ENCODE data around the gene PRDM16.

GRCh38 chr1:2298728-2299666, 70.9 kb downstream of the SKI start:
- CAGE, long polyA plus RNA, result no peak
- RRBS, result 54% methylated on average over 2 of the region's 38 CpGs

DNA sequence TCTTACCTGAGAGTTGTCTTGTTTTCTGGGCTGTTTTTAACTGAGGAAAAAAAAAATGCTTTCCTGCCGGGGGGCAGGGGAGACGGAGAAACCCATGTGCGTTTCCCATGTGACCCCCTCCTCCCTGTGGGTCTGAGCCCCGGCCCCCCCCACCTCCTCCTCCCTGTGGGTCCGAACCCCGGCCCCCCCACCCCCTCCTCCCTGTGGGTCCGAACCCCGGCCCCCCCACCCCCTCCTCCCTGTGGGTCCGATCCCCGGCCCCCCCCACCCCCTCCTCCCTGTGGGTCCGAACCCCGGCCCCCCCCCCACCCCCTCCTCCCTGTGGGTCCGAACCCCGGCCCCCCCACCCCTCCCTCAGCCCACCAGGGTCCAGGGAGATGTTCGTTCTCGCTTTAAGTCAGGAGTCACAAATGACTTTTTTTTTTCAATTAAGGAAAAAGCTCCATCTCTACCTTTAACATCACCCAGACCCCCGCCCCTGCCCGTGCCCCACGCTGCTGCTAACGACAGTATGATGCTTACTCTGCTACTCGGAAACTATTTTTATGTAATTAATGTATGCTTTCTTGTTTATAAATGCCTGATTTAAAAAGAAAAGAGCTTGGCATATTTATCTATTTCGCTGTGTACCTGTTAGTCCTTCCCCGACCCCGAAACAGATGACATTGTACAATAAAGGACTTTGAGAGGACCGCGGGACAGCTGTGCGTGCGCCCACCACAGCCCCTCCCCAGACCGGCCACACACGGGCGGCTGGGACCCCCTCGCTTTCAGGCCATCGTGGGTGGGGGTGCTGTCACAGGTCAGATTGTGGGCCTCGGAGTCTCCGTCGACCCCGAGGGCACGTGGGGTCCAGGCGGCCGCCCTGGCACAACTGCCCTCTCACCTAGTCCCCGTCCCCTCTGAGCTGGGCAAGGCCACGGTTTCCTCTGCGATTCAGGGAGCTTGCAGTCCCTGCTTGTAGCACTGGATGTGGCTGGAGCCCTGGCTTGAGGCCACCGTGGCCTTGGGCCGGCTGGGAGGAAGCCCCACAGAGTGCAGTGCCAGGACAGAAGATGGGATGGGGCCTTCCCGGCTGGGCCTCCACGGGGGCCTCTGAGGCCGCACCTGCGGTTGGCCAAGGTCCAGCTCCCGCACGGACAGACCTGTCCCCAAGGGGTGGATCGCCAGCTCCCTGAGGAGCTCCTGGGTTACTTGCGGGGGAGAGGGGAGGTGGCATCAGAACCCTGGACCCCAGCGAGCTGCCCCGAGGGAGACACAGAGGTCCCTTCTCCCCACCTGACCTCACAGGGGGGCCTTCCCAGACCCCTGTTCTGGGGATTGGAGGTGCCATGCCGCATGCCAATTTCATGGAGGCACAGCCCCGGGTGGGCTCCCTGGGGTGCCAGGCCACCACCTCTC, 81.3 kb downstream of the MORN1 start:
- CAGE, long polyA plus RNA, result no peak
- RRBS, result 52% methylated on average over 6 of the region's 57 CpGs

DNA sequence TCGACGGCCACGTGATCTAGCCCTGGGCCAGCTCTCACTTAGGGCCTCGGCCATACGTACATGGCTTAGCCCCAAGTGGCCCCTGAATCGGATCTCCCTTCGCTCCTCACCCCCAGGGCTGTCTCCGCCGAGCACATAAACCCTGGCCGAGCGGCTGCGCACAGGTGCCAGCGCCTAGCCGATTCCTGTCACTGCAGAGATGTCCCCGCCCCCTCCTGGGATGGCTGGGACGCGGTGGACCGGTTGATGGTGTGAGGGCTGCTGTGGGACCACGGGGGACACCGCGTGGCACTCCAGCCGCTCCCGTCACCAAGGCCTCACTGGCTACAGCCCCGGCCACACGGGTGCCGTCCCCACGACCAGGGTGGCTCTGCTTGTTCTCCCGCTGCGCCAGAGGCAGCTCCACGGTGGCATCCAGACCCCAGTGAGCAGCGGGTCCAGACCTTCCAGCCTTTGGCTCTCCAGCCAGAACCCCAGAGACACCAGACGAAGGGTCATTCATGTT, 68.4 kb downstream of the MORN1 start:
- CAGE, long polyA plus RNA, result no peak
- RRBS, result 75% methylated on average over 4 of the region's 32 CpGs

- CAGE, long polyA plus RNA, result no peak
- RRBS, result no CpG with 5 or more reads among the region's 28 CpGs
Observed at GRCh38 chr1:2384067-2384962, 7.0 kb downstream of the MORN1 start.

- CAGE, long polyA plus RNA, result no peak
- RRBS, result no CpG with 5 or more reads among the region's 36 CpGs
Observed at GRCh38 chr1:2390902-2391365, 420 bp downstream of the MORN1 start.

DNA sequence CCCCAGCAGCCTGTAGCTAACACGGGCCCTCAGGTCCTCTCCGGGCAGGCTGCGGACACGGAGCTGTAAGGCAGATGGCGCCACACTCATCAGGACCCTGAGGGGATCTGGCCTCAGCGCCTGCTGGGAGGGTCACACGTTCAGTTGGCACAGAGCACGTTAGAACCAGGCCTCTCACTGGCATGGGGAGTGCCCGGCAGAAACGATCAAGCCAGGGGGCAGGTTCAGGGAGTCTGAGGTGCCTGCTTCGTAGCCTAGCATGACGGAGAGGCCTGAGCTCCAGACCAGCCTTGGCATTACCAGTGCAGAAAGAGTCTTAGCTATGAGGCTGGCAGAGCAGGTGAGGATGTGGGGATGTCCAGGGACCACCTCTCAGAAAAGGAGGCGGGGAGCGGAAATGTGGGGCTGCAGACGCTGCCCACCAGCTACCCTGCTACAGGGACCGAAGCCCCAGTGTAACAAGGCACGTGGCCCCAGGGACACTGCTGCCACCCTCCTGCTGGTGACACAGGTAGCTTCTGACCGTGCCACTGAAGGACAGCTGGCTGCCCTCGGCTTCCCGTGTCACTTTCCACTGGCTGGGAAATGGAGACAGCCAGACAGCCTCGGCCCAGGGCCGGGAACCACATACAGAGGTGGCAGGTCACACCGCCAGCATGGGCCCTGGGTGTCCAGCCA, 5.4 kb downstream of the PEX10 start:
- CAGE, long polyA plus RNA, result no peak
- RRBS, result no CpG with 5 or more reads among the region's 23 CpGs

GRCh38 chr1:2413172-2413717, 881 bp upstream of the PEX10 start:
- CAGE, long polyA plus RNA, result no peak
- RRBS, result 4% methylated on average over 6 of the region's 27 CpGs

DNA sequence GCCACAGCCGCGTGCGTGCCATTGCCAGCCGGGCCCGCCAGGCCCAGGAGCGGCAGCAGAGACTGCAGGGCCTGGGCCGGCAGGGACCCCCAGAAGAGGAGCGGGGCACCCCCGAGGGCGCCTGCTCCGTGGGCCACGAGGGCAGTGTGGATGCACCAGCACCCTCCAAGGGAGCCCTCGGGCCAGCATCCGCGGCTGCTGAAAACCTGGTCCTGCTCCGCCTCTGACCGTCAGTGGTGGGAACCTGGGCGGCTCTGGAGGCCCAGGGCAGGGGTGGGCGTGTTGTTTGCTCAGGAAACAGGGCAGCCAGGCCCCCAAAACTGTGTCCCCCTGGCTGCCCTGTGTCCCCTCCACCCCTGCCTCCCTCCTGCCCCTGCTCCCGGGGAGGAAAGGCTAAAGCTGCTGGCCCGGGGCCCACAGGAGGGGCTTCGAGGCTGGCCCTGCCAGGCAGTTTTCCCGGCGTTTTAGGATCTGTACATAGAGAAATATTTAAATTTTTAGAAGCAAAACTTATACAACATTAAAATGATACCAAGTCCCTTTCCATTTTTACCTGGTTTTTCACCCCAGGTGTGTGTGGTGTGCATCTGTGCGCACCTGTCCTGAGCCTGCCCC, 21.3 kb downstream of the PANK4 start:
- CAGE, long polyA plus RNA, result no peak
- RRBS, result 16% methylated on average over 10 of the region's 25 CpGs

- CAGE, long polyA plus RNA, result no peak
- RRBS, result no CpG with 5 or more reads among the region's 5 CpGs
Observed at GRCh38 chr1:2522289-2522599, 4.2 kb downstream of the PANK4 start.

DNA sequence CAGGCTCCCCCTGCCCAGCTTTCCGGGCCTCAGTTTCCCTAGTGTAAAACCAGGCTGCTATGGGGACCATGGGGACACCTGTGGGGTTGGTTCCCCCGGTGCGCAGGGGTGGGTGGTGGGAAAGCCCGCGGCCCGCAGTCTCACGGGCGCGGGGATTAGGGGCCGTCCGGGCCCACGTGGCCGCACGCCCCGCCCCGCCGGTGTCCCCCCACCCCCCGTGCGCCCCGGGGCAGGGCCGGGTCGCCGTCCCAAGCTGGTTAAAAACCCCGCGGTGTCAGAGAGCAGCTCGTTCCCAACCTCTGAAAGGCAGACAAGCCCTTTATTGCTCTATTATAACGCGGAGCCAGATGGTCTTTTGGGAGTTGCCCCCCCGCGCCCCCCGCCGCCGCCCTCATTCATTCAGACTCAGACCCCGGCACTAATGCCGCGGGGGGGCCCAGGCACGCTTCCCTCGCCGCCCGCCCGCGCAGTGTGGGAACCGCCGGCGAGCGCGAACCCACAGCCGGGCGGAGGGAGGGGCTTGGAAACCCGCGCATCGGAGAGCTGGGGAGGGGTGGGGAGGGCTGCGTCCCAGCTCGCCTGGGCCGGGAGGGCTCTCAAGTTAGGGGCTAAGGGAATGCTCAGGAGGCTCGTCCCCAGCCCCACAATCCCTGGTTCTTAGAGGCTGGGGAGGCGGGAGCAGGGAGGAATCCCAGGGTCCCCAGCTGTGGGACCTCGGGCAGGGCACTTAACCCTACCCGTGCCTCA, 10.7 kb upstream of the HES5 start:
- CAGE, long polyA plus RNA, result no peak
- RRBS, result 14% methylated on average over 30 of the region's 59 CpGs

DNA sequence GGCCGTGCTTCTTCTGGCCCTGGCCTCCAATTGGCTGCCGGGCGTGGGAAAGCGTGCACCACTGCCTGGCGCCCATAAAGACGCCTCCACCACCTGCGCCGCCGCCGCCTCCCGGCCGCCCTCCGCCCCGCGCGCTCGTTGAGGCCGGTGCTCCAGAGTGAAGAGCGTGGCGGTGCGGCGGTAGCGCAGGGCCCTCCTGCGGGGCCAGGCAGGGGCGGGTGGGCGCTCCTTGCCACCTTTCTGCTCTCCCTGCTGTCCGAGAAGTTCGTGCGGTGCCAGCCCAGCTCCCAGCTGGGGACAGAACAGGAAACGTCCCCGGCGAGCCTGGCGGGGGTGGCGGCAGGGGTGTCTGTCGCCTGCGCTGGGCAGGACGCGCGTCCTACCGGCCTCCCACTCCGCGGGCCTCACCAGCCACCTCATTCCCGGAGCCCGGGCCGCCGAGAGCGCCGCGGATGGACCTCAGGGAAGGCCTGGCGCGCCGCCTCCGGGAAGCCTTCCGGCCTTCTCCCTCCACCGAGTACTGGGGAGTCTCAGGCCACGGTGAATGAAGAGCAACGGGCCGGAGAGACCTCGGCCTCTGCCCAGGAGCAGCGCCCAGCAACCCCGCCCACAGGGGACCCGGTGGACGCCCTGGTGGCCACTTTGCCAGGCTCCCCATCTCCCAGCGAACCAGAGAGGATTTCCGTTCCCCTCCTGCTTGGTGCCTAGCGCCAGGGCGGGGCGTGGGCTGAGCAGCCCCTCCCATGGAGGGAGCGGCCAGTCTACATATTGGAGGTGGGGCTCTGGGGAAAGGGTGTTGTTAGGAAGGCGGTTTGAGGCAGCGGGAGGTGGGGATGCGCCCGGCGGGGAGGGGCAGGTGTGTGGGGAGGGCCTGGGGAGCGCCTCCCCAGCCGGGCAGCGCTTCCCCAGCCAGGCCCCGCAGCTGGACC, 9.6 kb upstream of the TNFRSF14 start:
- CAGE, long polyA plus RNA, result no peak
- RRBS, result 4% methylated on average over 46 of the region's 78 CpGs

- CAGE, long polyA plus RNA, result no peak
- RRBS, result 32% methylated on average over 2 of the region's 23 CpGs
Observed at GRCh38 chr1:2564622-2565555, 8.7 kb downstream of the TNFRSF14 start.

DNA sequence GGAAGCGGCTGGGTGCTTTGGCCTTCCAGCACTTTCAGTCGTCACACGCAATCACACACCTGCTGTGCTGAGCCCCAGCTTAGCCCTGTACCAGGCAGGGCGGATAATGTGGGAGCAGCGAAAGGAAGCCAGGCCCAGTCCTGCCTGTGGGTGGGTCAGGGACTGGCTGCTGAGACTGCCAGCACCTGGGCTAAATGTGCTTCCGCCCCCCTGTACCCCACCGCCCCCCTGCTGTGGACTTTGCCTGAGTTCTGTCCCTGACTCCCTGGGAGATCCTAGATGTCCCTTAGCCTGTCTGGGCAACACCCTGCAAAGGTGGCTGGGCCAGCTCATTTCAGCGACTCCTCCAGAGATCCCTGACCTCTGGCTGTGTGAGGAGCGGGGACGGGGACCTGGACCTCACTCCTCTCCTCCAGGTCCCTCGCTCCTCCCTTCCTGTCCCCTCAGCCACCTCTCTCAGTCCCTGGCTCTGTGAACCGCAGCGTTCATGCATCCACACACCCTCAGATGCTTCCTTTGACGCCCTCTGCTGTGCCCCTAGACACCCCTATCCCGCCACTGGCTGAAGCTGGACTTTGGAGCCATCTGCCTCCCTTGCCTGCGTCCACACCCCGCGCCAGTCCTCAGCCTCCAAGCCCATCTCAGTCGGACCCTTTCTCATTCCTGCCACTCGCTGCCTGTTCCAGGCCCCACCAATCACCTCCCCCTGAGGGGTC, 1.5 kb downstream of the MMEL1 start:
- CAGE, long polyA plus RNA, result no peak
- RRBS, result no CpG with 5 or more reads among the region's 20 CpGs

- CAGE, long polyA plus RNA, result no peak
- RRBS, result no CpG with 5 or more reads among the region's 21 CpGs
Observed at GRCh38 chr1:2959906-2960292, 61.4 kb upstream of the ACTRT2 start.

- CAGE, long polyA plus RNA, result no peak
- RRBS, result 4% methylated on average over 15 of the region's 82 CpGs
Observed at GRCh38 chr1:3063538-3064277, 5.3 kb upstream of the PRDM16 start.

DNA sequence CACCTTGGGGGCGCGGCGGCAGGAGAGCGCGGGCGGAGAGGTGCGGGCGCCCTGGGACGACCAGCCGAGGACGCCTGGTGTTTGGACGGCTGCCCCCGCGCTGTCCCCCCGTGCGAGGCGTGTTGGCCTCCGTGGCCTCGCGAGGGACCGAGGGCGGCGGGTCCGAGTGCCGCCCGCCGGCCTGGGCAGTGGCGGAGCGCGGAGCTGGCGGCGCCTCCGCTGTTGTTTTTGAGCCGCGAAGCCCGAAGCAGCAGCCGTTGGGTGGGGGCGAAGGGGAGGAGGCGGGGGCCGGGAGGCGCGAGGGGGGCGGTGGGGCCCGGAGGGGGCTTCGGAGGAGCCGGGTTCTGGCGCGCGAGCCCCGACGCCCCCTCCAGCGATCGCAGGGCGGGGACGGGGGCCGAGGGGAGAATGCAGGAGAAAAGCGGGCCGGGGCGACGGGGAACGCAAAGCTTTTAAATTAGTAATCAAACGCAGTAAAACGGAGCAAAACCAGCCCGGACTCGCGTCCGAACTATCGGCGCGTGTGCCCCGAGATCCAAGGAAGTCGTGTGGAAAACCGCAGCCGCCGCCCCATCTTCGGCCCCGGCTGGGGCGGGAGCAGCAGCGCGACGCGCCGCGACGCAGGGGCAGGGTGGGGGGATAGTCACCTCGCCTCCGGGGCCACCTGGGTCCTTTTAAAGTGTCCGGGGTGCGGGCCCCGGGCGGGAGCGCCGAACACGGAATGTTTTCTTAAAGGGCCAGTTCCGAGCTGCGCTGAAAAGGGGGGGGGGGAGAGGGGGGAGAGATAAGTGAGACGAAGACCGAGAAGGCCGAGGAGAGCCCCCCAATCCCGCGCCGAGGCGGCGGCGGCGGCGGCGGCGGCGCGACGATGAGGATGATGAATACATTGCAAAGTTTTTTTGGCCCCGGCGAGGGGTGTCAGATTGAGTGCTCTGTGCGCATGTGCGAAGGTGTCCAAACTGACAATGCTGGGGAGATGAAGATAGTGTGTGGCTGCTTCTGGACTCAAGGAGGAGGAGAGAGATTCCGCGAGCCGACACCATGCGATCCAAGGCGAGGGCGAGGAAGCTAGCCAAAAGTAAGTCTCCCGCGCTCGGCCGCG, at the start of gene PRDM16:
TSS of gene PRDM16 (plus strand) at position 985 of the 1,102 bp plus-strand sequence.
- CAGE, long polyA plus RNA, result no peak
- RRBS, result 2% methylated on average over 31 of the region's 127 CpGs

DNA sequence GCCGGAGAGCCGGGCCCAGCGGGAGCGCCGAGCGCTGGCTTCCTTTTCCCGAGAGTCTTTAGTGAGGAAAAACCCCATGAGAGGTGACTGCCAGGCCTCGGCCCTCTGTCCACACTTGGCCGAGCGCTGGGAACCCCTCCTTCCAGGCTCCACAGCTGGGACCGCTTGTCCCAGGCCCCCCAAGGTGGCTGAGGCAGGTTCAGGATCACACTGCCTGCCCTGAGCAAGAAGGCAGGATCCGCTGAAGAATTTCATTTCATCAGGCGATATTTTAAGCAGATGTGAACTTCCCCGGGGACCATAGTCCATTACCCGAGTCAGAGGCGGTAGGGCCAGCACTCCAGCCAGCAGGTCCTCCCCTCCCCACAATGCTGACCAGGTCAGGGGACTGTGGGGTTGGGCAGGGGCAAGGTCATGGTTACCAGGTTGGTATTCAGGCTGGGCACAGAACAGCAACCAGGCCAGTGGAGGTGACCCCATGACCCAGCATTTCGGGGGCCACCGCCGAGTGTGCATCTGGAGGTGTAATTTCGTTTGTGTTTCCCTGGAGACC, 2.4 kb downstream of the PRDM16 start:
- CAGE, long polyA plus RNA, result no peak
- RRBS, result 11% methylated on average over 1 of the region's 20 CpGs

GRCh38 chr1:3072499-3073336, 3.7 kb downstream of the PRDM16 start:
- CAGE, long polyA plus RNA, result no peak
- RRBS, result 17% methylated on average over 2 of the region's 36 CpGs

DNA sequence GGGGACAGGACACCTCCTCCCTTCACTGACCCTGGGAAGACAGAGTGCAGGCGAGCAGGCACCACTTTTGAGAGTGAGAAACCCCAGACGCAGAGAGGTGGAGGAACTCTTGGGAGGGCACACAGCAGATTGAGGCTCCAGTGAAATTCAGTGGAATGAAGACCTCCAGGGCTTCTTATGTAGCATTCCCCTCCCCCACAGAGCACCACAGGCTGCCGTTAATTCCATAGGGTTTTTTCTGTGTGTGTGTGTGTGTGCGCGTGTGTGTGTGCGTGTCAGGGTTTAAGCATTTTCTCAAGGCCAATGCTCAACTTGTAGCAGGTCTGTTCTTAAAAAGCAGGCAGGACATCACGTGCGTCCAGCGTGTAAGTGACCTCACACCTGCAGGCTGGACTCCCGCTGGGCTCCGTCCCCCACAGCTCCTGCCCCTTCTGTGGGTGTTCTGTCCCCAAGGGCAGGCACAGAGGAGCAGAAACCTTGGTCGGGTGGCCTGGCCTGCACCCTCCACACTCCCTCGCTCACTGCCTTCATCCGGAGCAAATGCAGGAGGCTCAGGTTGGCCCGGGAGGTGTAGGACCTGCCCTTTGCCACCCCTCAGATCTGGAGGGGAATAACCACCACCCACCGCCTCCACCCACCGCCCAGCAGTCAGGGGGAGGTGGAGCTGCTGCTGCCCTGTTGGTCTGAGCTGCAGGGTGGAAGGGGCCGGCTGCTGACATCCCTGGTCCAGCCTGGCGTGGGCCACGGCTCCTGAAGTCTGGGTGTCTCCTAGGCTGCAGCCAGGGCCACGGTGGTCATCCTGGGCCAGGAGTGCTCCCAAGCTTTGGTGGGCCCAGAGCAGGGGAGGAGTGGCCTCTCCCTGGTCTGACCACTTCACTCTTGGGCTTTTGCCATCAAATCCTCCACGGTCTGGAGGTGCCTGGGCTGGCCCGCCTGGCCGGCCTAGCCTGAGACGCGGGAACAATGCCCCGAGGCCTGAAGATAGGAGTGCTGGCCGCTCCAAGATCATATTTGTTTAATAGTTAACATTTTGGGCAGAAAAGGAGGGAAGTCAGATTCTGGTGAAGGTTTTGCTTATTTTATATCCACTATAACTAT, 5.5 kb downstream of the PRDM16 start:
- CAGE, long polyA plus RNA, result no peak
- RRBS, result no CpG with 5 or more reads among the region's 28 CpGs

- CAGE, long polyA plus RNA, result no peak
- RRBS, result 71% methylated on average over 1 of the region's 14 CpGs
Observed at GRCh38 chr1:3122307-3122864, 53.4 kb downstream of the PRDM16 start.